ENCODE results near the gene DENND5A.

GRCh38 chr11:8603699-8603975 is 9.6 kb upstream of the STK33 start:
- PRO-cap, 2 experiments, result no peak in any of the 2 experiments

DNA sequence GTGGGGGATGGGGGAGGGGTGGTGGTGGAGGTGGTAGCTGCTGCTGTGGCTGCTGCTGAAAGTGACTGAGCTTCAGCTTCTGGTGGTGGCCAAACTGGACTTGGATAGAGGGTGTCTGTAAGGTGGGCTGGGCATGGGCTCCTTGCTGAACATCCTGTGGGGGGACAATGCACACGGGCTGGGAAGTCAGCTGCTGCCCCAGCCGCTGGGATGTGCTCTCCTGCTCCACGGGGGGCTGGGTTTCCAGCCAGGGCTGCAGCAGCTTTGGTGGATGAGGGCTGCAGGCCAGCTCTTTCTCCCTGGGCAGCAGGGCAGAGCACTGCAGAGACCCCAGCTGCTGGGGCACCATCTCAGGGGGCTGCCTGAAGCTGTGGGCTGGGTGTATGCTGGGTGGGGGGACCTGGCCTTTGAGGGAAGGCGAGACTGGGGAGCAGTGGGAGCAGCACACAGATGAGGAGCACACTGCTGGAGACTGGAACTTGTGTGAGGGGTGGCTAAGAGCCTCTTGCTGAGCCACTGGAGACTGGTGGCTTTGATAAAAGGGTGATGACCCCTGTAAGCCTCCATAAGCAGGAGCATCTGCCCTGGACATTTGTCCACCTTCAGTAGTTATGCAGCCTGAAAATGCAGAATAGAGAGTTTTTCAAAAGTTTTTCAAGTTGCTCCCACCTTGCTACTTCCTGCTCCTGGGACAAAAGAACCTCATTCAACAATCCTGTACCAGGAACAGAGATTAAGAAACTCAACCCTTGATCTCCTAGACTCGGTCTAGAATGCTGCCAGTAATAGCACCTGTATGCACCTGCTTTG is 41.7 kb downstream of the TRIM66 start:
- PRO-cap, 2 experiments, result no peak in any of the 2 experiments

DNA sequence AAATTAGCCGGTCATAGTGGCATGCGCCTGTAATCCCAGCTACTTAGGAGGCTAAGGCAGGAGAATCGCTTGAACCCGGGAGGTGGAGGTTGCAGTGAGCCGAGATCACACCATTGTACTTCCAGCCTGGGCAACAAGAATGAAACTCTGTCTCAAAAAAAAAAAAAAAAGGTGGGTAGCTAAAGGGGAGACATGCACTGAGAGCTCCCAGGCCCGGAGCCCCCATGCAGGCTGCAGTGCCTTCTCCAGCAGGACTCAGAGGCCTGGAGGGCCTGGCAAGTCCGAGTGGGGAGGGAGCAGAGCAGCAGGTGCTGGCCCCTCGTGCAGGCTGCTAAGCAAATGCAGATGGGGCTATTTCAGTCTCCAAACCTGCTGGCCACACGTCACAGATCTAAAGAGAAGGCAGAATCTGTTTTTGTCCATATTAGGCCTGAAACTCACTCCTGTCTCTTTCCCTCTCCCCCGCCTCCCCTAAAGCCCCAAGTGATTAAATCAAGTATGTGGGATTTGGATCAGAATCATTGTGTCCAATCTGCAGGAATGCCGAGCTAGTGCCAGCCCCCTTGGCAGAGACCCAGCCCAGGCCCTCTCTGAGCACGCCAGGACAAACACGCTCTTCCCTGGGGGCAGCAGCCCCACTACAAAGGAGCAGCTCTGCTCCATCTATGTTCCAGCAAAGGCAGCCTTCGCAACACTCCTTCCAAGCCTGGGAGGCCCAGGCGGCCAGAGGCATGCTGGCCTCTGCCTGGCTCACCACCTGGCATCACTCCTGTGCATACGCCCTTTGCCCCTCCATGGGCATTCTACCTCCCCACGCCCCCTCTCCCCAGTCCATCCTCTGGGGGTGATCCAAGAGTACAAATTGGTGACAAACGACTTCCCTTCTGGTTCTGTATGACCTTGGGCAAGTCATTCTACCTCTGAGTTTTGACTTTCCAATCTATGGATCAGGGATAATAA is 26.5 kb downstream of the RPL27A start:
- PRO-cap, 2 experiments, result no peak in any of the 2 experiments

GRCh38 chr11:8807305-8808224 is 2.9 kb downstream of the DENND2B start:
- PRO-cap, 2 experiments, result no peak in any of the 2 experiments

DNA sequence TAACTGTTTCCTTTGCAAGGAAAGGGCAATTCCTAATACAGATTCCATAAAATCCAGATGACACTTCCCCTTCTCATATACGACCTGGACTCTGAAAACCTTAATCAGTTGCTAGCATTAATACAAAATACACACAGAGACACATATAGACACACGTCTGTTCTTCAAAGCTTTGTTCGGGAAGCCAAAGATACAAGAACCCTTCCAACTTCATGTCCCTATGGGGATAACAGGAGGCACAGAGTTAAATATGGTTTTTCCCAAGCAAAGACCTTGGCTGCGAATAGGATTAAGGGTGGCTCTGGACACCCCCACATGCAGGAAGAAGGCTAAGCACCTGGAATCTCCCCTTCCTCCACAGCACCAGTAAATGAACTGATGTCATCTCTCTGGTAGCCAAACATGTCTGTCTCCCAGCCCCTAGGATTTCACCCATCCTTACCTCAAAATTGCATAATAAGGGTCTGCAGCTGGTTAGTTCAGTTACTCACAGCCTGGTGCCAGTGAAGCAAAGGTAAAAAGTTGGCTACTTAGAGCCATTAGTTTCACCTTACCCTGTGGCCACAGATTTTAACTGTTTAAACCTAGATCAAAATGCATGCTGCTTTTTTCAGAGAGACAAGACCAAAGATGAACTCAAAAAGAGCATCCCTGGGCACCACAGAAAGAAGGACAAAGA is 23.1 kb upstream of the DENND2B start:
- PRO-cap, 2 experiments, result no peak in any of the 2 experiments

DNA sequence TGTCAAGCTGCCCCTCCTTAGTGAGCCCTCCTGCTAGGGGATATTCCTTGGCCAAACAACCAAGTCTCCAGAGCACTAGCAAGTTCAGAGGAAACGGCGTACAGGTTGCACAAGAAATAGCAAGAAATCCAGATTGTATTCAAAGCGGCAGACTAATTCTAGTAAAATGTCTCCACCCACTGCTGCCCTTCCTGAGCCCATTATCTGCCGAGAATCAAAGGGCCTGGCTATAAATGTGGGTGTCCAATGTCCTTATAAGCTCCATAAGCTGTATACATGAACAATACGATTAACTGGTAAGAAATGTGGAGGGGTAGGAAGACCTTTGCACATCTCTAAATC is 44.0 kb upstream of the AKIP1 start:
- PRO-cap, 2 experiments, result no peak in any of the 2 experiments

DNA sequence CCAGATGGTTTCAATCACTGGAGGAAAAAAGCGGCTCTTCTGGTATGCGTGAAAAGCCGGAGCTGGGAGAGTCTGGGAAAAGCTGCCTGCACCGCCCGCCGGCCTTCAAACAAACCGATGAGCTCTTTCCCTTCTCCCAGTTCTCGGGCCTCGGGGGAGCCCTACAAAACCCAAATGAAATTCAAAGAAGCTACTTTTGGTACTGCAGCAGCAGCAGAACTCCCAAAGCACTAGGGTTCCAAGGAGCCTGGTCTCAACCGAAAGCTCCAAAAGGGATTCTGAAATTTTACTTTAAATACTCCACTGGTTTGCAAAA is 39.6 kb upstream of the AKIP1 start:
- PRO-cap, 2 experiments, result peak in 2 of 2 experiments; most common plus-strand start position 52 of the sequence (in 2)

DNA sequence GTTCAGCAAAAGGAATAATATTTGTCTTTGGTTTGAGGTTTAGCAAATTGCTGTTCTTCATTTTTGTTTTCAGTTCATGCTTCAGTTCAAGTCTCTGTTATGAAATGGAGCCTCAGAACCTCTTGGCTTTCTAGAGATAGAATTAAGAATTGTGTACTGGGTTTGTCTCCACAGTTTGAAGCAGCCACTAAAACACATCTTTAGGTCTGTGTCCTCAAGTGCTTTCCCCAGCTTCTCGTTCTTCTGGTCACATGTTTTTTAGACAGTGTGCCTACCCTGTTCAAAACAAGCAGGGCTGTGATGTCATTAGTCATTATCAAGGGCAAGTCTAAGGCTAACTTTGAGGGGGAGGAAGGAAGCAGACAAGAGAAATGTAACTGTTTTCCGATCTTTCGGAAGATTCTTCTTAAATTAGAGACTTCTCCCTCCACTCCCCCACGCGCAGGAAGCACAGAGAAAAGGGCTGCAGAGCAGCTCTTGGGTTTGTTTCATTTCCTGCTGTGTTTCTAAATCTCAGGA is 3.0 kb downstream of the AKIP1 start:
- PRO-cap, 2 experiments, result peak in 2 of 2 experiments; most common minus-strand start position 245 of the sequence (in 2)

GRCh38 chr11:9004384-9004659 is 521 bp upstream of the NRIP3 start:
- PRO-cap, 2 experiments, result no peak in any of the 2 experiments

DNA sequence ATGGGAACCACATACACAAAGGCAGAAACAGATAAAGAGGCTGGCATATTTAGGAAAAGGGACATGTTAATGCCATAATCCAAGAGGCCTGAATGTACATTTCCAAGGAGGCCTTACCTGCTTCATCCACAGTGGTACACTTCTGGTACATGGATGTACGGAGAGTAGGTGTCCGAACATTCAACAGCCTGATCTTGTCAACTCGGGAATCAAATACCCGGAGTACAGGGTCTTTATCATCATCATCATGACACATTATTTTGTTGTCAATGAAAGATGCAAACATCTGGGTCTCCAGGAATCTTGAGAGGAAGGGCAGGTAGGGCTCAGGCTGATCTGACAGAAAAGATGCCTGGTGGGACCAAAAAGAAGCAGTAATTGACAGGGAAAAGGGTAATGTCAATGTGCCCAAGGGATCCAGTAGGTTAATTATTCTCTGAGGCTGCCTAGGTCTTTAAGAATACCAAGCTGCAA is 86.7 kb upstream of the SCUBE2 start:
- PRO-cap, 2 experiments, result no peak in any of the 2 experiments

- PRO-cap, 2 experiments, result peak in 2 of 2 experiments; most common plus-strand start chr11:9265440 (in 1); most common minus-strand start chr11:9265309 (in 1)
These were observed at the start of gene DENND5A for GRCh38 chr11:9265241-9265602. Gene DENND5A (minus strand): TSS chr11:9265350.

GRCh38 chr11:9265846-9266331 is 739 bp upstream of the DENND5A start:
- PRO-cap, 2 experiments, result peak in 2 of 2 experiments; most common minus-strand start chr11:9266048 (in 2)

DNA sequence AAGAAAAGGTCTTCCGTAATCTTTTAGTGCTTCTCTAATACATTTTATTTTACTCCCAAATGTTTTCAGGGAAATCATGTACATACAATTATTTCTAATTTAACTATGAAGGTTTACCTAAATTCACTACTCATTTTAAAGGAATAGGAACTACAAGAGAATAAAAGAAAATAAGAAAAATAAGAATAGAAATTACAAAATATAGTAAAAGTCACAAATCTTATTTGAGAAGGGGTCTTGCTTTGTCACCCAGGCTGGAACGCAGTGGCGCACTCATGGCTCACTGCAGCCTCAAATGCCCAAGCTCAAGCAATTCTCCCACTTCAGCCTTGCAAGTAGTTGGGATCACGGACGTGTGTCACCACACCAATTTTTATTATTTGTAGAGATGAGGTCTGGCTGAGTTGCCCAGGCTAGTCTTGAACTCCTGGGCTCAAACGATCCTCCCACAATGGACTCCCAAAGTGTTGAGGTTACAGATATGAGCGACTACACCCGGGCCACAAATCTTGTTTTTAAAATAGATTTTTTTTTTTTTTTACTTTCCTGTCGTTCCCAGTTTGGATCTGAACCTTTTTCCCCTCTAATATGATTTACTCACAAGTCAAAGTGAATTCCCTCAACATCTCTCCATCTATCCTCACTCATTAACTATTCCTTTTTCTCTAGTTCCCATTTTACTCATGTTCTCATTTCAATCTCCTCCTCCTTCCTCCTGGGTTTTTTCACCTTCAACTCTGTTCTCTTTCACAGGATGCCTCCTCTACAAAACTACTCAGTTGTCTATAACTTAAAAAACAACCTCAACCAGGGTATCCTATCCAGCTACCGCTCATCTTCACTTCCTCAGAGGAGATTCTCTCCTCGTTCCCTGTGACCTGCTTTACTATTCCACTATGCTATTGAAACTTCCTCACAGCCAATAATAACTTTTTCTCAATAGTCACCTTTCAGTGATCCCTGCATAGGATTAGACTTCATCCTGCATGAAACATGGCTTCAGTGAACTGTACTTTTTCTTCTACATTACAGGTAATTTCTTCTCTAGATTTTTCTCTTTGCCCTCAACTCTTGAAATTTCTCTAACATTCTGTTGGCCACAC is 24.0 kb upstream of the DENND5A start:
- PRO-cap, 2 experiments, result no peak in any of the 2 experiments

- PRO-cap, 2 experiments, result no peak in any of the 2 experiments
These were observed 14.8 kb upstream of the ZNF143 start for GRCh38 chr11:9445776-9446552.

DNA sequence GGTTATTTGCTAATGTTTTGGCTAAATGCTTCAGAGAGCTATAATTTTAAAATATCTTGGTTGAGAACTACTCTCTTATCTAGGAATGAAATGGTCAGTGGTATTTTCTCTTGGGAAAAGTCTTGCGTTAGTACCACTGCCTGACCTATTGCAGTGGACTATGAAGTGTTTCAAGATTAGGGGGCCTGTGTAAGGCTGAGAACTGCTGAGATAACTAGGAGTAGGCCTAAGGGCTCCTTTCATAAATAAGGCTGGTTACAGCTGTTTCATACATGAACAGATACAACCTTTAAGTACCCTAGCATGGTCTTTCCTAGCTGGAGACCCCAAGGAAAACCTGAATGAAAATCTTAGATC is 6.8 kb upstream of the WEE1 start:
- PRO-cap, 2 experiments, result no peak in any of the 2 experiments

GRCh38 chr11:9575718-9576443 is 2.4 kb downstream of the WEE1 start:
- PRO-cap, 2 experiments, result no peak in any of the 2 experiments

- PRO-cap, 2 experiments, result no peak in any of the 2 experiments
These were observed 41.6 kb downstream of the WEE1 start for GRCh38 chr11:9615029-9615468.

DNA sequence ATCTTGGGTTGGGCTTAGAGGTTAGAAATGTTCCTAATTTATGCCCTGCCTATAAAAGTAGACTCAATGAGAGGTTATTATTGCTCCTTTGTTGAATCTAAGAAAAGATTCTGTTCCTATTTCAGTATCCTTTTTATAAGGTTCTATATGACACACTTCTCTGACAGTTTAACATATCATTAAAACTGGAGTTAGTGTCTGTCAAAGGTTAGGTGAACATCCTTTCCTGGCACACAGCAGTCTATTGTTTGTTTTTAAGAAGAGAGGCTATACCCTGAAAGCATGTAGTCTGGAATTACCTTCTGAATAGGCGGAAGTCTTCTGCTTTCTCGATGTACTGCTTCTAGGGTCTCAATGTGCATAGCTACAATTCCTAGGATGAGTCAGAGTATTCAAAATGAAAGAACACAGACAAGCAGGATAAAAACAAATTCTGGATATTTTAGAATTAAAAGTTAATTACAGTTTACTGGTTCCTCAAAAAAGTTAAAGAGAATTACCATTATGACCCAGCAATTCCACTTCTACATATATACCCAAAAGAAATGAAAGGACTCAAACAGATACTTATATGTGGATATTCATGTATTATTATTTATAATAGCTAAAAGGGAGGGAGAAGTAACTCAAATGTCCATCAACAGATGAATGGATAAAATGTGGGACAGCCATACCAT is 188.6 kb downstream of the SWAP70 start:
- PRO-cap, 2 experiments, result no peak in any of the 2 experiments

DNA sequence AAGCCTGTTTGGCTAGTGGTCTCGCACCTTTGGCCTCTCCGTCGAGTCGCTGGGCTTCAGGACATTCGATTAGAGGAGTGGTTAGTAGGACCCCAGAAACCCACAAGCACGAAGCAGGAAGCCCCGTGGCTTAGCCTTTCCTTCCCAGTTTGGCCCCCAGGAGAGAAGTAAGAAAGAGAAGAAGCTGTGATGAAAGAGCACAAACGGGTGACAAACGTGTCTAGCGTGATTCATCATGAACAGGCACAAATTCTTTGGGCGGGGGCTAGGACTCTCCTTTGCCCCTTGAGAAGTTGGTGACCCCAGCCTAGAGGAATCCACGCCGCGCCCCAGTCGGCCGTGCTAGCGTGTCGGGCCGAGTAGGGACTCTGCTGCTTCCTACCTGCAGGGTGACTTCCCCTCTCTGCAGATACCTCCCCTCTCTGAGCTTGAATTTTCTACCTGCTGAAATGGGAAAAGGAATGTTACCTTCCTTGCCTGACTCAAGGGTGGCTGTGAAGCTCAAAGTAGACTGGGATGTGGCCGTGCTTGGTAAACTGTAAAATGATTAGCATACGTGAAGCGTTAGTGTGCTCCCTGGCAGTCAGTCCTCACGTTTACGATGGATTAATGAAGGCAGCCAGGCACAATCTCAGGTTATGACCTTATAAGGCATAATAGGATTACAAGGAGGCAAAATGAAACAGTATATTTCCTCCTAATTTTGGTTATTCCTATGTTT is 1.0 kb upstream of the ADM start:
- PRO-cap, 2 experiments, result peak in 2 of 2 experiments; most common plus-strand start position 310 of the sequence (in 2); most common minus-strand start position 151 of the sequence (in 2)

- PRO-cap, 2 experiments, result no peak in any of the 2 experiments
These were observed 35.7 kb downstream of the AMPD3 start for GRCh38 chr11:10490384-10491632.

Data from Metastatic Liver Carcinoma in the Lung (tissue), 2 donors.